ENCODE results near the gene STX19.

DNA sequence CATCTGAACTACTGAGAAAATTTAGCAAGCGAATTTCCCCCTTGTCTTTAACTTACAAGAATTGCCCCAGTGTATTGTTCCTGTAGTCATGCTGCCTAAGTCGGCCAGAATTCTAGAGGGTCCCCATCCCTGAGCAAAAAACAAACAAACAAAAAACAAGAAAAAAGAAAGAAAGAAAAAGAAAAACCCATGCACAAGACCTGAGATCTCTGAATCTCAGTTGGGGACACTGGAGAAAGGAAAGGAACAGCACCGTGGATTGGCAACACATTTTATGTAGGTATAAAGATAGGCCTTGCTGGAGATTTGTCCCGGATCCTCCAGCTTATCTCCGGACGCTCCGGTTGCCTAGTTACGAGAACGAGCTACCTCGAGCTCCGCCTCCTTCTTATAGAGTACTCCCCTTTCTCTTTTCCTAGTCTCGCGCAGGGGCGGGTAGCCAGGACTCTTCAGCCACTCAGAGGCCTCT is 333 bp upstream of the ARL13B start:
- RRBS = no CpG with 5 or more reads among the region's 14 CpGs

- RRBS = no CpG with 5 or more reads among the region's 7 CpGs
Observed at GRCh38 chr3:94028241-94029049, at the start of gene STX19. Gene STX19 (minus strand): TSS chr3:94028597.

GRCh38 chr3:95134935-95135529 is 1072.2 kb downstream of the NSUN3 start:
- RRBS = no CpG with 5 or more reads among the region's 3 CpGs

DNA sequence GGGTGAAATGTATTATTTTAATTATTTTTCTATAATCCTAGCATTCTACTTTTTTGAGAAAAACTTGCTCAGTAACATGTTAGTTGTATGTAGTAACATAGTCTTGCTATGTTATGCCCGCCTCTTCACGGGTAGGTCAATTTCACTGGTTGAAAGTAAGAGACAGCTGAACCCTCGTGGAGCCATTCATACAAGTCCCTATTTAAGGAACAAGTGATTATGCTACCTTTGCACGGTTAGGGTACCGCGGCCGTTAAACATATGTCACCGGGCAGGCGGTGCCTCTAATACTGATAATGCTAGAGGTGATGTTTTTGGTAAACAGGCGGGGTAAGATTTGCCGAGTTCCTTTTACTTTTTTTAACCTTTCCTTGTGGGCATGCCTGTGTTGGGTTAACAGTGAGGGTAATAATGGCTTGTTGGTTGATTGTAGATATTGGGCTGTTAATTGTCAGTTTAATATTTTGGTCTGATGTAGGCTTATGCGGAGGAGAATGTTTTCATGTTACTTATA is 197.2 kb upstream of the EPHA6 start:
- RRBS = no CpG with 5 or more reads among the region's 12 CpGs

DNA sequence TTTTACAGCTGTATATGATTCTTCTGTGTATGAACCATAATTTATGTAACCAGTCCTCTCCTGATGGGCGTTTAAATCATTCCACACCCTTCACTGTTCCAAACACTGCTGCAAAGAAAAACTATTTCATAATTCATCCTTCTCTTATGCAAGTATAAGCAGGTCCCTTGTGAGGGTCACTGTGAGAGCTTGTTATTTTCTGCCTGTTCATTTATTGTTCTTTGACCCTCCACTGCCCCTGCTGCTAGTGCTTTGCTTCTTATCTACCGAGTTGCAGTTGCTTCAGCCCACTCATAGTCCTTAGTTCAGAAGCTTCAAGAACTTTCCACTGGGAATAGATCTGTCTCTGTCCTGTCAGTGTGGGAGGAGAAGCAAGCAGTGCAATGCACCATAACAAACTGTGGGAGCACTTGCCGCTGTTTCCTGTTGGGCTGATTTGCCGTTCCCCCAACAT is 39.9 kb downstream of the RIOX2 start:
- RRBS = no CpG with 5 or more reads among the region's 4 CpGs

DNA sequence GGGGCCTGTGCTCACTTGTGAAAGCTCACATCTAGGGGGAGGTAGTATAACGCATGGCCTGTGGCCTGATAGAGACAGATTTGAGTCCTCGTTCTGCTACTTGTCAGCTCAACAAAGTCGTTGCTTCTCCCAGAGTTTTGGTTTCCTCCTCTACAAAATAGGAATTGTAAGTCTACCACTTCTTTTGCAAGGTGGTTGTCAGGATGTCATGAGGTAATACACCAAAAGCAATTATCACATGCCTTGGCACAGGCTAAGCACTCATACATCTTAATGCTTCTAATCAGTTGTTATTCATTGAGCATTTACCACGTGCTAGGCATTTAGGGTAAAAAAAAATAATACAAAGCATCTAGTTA is 1.4 kb downstream of the ST3GAL6 start:
- RRBS = no CpG with 5 or more reads among the region's 4 CpGs

GRCh38 chr3:99789168-99789589 is 28.5 kb upstream of the CMSS1 start:
- RRBS = no CpG with 5 or more reads among the region's 2 CpGs

- RRBS = no CpG with 5 or more reads among the region's 8 CpGs
Observed at GRCh38 chr3:99843552-99844167, 26.0 kb downstream of the CMSS1 start.

- RRBS = no CpG with 5 or more reads among the region's 3 CpGs
Observed at GRCh38 chr3:99895781-99896664, 78.4 kb downstream of the CMSS1 start.

- RRBS = no CpG with 5 or more reads among the region's 3 CpGs
Observed at GRCh38 chr3:99909970-99910416, 92.3 kb downstream of the CMSS1 start.

- RRBS = no CpG with 5 or more reads among the region's 4 CpGs
Observed at GRCh38 chr3:99935424-99935968, 117.8 kb downstream of the CMSS1 start.

DNA sequence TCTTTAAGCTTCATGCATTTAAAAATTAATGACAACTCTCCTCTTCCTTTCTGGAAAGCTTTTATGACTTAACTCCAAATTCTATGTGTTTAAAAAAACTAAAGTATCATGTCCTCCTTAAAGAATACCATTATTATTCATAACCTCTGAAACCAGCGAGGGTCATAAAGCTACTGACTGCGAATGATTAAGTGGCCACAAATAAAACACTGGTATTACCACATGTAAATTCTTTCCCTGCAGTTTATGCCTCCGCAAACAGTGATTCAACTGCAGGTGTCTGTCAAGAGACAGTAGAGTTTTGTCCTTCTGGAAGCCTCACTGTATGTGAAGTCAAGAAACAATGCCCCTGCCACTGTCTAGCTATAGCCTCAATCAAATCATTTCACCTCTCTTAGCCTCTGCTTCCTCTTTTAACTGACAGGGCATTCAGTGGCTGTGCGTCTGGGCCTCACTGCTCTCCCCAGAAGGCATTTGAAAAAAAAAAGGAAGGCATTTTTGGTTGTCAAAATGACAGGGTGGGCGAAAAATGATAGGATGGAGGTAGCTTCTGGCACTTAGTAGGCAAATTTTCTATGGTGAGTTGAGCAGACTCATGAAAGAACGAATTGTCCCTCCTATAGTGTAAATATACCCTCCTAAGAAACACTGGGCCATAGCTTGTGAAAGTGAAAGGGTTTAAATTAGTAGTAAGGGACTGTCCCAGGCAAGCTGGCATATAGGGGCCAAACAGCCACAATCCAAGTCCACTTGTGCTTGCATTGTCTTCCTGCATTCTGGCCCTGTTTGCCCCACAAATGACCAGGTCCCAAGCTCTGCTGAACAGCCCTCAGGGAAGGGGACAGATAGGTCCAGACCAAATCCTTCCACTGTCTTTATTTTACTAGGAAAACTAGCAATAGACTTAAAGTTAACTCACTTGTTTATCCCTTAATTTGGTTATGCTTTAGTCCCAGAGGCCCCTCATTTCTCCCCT is 66.7 kb downstream of the FILIP1L start:
- RRBS = no CpG with 5 or more reads among the region's 6 CpGs

DNA sequence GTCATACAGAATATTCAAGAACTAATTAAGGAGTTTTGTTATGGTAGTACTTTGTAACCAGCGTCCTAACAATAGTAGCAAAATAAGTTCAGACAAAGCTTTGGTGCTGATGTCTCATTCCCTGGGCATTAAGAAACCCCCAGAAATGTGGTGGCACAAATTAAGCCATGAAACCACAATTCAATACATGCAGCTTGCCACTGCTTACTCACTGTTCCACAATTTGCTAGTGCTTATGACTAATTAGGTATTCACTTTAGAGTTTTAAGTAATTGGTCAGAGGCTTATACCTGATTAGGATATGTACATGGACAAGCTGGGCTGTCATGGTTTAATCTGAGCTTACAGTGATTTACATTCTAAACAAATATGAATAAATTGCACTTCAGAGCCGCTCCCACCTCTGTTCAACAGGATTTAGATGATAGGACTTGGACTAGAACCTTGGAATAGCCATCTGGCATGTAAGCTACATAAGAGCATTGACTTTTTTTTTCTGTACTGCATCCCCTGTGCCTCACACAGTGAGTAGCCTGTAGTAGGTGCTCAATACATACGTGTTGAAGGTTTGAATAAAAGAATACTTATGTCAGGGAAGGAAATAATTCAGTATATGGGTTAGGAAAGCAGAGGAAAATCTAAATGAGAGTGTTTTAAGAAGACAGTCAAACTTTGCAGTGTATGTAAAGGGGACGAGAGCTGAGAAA is 9.0 kb downstream of the TBC1D23 start:
- RRBS = no CpG with 5 or more reads among the region's 4 CpGs

GRCh38 chr3:100364677-100365697 is 30.4 kb downstream of the NIT2 start:
- RRBS = no CpG with 5 or more reads among the region's 7 CpGs

- RRBS = no CpG with 5 or more reads among the region's 3 CpGs
Observed at GRCh38 chr3:100377620-100377906, 23.3 kb downstream of the TOMM70 start.

GRCh38 chr3:100504150-100504532 is 11.7 kb downstream of the TMEM45A start:
- RRBS = no CpG with 5 or more reads among the region's 2 CpGs

DNA sequence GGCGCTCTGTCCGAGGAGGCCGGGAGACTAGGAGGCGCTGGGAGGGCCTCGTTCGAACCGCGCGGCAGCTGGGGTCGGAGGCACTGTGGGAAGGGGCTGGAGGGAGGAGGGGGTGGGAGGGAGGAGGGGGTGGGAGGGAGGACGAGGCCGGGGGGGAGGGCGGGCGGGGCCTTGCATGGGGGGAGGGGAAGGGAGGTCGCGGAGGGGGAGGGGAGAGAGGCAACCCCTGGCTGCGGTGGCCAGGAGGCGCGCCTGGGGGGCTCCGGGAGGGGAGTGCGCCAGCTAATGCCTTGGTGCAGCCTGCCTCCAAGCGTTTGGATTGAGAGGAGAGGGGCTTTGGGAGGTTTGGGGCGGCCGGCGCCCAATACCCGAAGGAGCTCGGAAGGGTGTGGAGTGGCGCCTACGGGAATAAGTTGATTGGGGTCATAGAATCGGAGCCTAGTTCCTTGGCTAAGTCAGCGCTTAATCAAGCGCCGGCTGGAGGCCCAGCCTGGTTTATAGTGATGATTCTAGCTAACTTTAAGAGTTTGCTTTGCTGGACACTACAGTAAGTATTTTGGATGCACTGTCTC is 541 bp downstream of the TFG start:
- RRBS = 4% methylated on average over 7 of the region's 33 CpGs

GRCh38 chr3:100969630-100969909 is 23.7 kb downstream of the ABI3BP start:
- RRBS = no CpG with 5 or more reads among the region's 2 CpGs

- RRBS = no CpG with 5 or more reads among the region's 3 CpGs
Observed at GRCh38 chr3:101649035-101649289, 28.0 kb downstream of the ZBTB11 start.